LUHMES (cell line): ENCODE data around the genes KCNMA1 and ZMIZ1.

DNA sequence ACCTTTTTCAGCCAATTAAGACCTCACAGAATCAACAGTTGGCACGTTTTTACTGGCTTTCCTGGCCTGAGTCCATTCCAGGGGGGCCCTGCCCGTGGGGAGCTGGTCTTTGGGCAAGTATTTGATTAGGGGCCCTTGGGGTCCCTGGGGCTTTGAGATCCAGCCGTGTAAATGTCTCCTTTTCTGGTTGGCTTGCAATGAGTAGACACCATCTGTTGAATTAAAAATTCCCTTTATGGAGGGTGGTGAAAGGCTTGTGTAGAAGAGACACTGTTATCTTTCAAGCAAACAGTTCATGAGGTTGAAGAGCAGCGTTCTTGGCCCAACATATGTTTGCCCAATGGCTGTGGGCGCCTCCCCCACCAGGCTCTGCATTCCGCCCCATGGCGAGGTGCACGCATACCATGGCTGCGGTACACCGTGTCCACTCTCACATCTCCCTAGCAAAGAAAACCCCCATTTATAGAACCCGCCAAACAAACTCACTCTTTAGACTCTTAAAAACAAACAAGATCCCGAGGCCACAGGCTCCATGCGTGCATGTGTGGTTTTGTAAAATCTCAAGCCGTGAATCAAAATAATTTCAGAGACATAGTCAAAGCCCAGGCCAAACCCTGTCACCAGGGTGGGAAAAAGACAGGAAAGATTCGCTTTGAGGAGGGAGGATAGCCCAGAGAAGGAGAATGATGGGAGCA lies 593.3 kb downstream of the LRMDA start:
- PRO-cap, result no peak

GRCh38 chr10:76116744-76117270 lies 685.4 kb downstream of the LRMDA start:
- PRO-cap, result no peak

GRCh38 chr10:76436184-76436631 lies 1004.8 kb downstream of the LRMDA start:
- PRO-cap, result no peak

DNA sequence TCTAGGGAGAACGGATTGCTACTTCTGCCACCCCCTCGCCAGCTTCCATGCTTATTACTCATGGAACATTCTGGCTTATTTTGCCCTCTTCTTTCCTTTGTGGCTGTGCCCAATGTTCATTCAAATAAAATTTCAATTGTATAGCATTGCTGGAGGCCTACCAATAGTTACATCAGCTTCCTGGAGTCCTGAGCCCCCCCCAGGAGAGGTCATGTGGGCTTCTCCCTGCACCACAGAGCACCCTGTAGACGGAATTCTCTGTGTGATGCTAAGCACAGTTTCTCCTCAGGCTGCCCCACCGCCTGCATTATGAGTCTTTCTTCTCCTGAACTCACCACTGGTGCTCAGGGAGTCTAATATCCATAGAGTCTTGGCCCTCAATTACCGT lies 1093.9 kb downstream of the KCNMA1 start:
- PRO-cap, result no peak

DNA sequence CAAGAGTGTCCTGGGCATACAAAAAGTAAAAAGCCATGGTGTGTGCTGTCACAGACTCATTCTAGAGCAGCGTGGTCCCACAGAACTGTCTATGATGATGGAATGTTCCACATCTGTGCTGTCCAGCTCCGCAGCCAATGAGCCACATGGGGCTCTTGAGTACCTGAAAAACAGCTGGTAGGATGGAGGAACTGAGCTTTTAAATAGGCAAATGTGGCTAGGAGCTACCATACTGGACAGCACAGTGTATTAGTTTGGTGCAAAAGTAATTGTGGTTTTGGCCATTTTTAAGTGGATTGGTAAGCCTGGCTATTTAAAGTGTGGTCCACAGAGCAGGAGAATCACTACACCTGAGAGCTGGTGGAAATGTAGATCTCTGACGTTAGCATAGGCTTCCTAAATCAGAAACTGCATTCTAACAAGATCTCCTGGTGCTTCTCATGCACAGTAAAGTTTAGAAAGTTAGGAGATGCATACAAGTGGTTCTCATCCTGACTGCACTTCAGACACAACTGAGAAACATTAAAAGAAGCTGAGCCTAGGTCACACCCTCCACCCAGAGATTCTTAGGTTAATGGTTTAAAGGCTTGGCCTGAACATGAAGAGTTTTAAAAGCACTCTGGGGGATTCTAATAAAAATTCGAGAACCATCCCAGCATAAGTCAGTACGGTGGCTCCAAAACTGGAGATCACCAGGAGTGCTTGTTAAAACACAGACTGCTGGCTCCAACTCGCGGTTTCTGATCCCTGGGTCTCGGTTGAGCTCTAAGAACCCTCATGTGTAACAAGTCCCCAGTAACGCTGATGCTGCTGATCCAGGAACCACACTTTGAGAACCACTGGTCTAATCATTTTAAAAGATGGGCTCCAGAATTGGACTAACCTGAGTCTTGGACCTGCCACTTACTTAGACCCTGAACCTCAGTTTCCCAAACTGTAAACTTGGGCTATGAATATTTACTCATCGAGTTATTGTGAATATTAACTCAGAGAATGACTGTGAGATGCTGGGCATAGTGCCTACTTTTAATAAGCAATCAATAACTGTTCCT lies 462.9 kb downstream of the KCNMA1 start:
- PRO-cap, result no peak

DNA sequence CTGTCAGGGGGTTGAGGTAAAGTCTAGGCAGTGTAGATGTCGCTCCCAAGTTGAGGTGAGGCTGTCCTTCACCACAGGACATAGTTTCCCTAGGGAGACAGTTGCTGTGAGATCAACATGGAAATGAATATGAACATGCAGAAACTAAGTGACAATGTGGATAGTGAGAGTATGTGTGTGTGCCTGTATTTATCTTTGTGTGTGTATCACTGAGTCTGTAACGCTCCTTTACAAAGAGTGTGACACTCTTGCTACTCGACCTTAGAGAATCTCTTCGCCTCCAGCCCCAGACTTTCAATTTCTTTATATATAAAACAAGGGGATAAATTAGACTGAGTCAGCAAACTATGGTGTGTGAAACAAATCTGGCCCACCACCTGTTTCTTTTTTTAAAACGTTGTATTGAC lies 240.6 kb downstream of the KCNMA1 start:
- PRO-cap, result no peak

DNA sequence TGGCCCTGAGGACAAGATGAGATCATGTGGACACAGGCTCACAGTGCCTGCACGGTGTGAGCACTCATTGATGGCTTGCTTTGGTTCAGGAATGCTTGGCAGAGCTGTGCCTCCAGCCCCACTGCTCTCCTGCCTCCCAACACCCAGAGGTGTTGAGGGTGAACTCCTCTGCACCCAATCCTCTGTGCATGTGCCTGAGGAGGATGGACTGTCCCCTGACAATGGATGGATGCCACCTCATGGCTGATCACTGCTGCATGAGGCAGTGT lies 136.5 kb downstream of the KCNMA1 start:
- PRO-cap, result no peak

DNA sequence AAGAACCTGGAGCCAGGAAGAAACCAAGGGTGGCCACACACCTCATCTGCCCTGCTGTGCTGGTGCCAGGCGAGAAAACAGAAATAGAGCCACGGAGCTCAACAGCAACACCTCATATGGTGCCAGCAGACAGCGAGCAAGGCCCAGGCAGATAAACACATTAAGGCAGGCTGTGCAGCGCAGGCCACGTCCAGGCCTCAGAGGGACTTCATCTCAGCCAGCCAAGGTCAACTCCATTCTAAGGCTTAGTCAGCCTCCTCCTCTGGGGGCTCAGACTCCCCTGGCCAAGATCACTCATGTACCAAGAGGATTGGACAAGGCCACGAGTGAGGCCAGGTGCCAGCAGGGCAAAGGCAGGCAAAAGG lies 46.7 kb downstream of the KCNMA1 start:
- PRO-cap, result no peak

DNA sequence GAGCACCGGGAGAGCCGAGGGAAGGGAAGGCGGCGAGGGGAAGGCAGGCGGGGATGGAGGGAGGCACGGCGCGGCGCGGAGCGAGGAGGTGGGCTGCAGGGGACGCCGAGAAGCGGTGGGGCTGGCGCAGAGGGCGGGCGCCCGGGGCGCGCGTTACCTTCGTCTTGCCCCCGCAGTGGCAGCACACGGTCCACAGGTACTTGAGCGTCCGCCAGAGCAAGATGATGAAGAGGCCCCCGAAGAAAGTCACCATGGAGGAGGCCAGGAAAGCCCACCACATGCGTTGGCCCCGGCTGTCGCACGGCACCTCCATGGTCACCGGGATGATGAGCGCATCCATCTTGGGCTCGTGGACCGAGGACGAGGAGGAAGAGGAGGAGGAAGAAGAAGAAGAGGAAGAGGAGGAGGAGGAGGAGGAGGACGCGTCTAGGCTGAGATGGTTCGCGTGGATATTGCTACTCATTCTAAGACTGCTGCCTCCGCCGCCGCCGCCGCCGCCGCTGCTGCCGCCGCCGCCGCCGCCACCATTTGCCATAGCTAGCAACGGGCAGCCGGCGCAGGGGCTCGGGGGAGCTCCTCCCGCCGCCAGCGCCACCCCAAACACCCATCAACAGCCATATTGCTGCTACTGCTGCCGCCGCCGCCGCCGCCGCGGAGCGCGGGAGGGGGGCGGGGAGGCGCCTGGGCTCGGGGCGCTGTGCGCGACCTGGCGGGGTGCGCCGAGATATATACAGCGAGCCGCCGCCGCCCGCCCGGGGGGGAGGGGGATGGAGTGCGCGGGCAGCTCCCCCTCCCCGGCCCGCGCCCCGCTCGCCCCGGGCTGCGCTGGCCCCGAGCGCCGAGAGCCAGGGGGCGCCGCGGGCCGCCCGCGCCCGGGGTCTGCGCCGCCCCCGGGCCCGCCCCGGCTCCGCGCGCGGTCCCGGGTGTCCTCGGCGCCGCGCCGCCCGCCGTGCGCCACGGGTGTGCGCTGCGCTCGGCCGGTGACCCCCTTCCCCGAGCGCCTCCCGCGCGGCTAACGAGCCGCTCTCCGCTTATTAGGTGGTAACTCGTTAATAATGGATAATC lies at the start of gene KCNMA1:
TSS of gene KCNMA1 (minus strand) at position 701 of the 1,065 bp plus-strand sequence.
- PRO-cap, result no peak

GRCh38 chr10:77875316-77876170 lies 51.0 kb downstream of the DLG5 start:
- PRO-cap, result no peak

- PRO-cap, result no peak
These were observed 21.1 kb downstream of the DLG5 start for GRCh38 chr10:77905301-77905935.

- PRO-cap, result no peak
These were observed 16.8 kb downstream of the DLG5 start for GRCh38 chr10:77909772-77910184.

DNA sequence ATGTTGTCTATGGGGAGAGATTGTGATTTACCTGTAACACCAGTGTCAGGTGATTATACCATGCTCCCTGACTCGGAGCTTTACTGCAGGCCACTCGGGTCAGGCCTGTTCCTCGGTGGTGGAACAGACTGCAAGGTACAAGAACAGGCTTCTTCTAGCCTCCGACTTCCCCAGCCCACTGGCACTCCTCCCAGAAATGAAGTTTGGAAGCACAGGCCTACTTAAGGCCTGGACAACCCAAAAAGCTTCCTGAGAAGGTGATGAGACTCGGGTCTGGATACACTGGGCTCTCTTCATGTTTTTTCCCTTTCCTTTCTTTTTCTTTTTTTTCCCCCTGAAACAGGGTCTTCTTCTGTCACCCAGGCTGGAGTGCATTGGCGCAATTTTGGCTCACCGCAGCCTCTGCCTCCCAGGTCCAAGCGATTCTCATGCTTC lies 42.7 kb upstream of the DLG5 start:
- PRO-cap, result no peak

DNA sequence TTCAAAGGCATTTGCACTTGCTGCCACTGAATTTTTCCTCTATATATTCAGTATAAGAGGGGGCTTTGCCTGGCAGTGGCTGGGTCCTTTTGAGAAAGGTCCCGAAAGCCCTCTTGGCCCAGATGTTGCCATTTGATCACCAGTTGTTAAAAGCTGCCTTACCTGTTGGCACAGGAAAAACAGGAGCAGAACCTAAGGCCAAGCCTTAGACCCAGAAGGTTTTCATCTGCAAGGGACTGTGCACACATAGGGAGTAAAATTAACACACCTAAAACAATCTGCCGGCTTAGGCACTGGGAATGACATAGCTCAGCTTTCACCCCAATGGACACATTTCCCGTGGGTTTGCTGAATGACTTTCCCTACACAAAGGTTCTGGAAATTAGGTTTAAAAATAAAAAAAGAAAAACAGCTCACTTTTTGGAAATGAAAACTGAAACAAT lies 40.6 kb downstream of the POLR3A start:
- PRO-cap, result no peak

- PRO-cap, result no peak
These were observed 3.7 kb downstream of the RPS24 start for GRCh38 chr10:78036981-78038107.

DNA sequence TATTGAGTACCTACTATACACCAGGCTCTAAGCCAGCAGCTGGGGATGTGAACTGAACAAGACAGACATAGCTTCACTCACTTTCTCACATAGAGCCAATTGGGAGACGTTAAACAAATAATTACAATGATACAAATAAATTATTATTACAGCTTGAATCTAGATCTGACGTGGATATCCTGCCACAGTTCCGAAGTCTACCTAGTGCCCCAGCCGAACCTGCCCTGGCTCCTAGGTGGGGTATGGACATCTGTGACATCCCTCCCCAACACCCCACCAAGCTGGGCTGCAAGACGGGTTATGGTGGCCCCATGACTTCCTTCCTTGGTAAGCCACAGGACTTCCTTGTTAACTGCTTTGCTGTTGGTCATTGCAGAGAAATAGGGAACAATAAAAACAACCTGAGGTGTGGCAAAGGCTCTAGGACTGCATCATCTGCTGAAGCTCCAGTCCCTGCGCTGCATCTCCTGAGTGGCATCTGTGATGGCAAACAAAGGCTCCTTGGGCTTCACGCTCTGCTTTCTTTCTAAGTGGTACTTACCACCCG lies 216.5 kb downstream of the RPS24 start:
- PRO-cap, result no peak

DNA sequence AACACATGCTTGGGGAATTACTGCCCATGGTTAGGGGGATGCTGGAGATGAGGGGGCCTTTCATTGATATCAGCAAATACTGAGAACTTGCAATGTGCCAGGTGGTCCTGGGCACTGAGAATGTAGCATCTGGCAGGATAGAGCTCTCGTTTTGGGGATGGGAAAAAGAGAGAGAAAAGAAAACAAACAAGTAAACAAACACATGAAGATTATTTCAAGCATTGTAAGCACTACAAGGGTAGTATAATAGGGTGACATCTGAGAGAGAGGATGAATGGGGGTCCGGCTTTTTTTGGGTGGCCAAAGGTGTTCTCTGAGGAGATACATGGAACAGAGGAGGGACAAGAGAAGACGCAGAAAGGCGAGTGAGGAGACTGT lies 484.9 kb downstream of the RPS24 start:
- PRO-cap, result no peak

GRCh38 chr10:78927465-78927917 lies 141.3 kb upstream of the ZMIZ1 start:
- PRO-cap, result no peak

DNA sequence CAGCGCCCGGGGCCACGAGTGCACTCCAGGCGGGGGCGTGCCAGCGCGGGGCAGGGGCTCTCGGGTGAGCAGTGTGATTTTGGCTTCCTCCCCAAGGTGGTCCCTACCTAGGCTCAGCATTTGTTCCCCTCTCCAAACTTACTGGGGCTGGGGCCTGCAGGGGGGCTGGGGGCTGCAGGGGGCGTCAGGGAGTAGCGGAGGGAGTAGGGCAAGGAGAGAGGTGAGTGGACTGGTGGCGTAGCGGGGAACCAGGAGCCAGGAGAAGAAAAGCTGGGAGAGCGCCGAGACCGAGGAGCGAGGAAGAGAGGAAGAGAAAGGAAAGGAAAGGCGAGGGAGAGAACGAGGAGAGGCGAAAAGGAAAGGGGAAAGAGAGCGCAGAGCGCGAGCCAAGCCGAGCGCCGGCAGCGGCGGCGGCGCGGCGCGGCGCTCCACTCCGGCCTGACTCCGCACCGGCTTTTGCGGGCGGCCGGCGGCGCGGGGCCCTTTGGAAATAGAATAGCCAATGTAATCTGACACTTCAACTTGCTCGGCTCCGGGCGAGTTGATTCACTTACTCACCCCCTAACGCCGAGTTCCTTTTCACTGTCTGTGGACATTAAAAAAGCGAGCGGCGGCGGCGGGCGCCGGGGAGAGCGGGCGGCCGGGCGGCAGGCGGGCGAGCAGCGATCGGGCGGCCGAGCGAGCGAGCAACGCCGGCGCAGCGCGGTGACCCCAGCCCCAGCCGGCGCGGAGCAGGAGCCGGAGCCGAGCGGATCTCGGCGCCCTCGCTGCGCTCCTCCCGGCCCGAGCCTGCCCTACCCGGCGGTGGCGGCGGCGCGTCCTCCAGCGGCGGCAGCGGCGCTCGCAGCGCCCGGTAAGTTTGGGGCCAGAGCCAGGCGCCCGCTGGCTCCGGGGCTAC lies at the start of gene ZMIZ1:
TSS of gene ZMIZ1 (plus strand) at position 549 of the 898 bp plus-strand sequence.
- PRO-cap, result bidirectional peak, plus-strand start at position 605 of the sequence, minus-strand start at position 323 of the sequence; unidirectional peak, plus-strand start at position 833 of the sequence

- PRO-cap, result no peak
These were observed 609 bp downstream of the ZMIZ1 start for GRCh38 chr10:79069316-79069833.